Left common carotid artery plus branches (tissue), 1 donor: ENCODE data around the gene RAB33B.

DNA sequence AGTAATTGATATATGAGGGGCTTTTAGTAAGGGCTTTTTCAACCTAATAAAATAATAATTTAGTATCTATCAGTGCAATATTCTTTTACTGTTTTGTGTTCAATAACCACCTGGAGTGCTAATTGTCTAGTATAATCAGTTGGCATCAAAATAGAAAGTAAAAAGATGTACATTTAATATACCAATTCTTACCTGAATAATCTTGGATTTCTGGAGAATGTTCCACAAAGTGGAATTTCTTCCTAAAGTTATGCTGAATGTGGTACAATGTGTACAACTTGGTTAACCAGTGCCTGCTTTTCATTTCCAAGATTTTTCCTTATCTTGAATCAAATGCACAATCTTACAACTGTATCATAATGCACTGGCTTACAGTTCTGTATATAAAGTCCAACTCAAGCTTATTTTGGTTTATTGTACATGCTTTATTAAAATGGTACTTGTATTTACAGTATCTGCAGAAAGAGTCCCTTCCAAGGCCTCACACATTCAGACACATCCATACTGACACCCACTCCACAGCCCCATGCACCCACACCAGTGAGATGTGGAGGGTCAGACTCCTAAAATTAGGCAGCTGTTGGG is 17.8 kb downstream of the PGRMC2 start:
- PRO-cap, result no peak

DNA sequence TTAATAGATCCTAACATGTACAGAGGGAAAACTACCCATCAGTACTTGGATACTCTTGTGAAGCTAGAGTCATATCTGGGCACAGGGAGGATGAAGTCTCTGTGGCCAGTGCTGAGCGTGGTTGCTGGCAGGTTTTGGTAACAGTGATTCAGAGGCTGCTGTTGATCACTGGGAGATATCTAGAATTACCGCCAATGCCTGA is 107.1 kb upstream of the PGRMC2 start:
- PRO-cap, result no peak

- PRO-cap, result no peak
These were observed 166.6 kb upstream of the JADE1 start for GRCh38 chr4:128642891-128643249.

DNA sequence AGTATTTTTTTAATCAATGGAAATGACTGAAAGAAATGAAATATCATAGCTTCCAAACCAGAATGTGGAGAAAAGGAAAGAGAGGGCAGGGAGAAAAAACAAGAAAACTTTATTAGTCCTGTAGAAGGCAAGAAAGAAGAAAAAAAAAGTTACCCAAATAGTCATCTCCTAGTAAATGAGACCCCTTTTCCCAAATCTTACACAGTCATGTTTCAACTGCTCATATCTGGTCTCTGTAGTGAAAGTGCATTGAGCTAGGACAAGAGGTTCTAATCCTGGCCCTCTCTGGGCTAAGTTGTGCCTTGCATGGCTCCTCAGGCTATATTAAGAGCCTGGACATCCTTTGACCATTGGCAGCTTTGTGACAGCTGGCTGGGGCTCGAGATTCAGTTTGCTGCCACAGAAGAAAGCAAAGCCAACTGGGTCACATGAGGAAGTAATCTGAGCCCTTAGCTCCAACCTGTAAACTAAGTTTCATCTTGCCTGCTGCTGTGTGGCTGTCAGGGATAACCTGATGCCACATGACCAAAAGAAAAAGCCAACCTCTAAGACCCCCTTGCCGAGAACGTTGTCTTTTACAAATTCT is 51.9 kb upstream of the JADE1 start:
- PRO-cap, result no peak

DNA sequence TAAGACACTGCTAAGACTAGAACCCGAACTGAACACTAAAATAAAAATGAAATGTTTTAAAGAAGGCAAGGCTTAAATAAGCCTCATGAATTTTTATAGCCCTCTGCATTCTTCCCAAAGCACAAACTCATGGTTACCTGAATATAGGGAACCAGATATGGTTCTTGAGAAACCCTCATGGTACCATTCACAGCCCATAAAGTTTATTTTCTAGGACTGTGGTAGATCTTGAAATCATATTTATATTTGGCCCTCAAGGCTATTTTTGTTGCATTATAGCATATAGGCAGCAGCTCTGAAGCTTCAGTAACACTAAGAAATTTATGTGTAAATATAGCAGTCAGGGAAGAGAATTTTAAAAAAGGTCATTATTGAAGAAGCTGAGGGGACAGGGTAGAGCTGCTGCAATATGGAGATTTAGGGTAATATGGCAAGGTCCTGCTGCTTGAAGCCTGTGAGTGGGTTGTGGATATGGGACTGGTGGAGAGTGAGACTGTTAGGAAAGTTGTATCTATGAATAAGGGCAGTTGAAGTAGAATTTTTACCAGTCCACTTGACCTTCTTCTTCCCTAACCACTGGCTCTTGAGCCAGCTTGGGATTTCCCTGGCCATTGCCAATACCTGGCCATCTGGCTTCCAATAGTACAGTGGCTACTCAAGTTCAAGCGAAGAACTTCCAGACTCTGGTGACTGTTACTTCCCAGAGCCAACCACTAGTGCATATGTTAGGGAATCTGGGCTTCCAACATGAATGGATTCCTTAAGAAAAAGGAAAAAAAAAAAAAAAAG is 63.2 kb downstream of the JADE1 start:
- PRO-cap, result no peak

DNA sequence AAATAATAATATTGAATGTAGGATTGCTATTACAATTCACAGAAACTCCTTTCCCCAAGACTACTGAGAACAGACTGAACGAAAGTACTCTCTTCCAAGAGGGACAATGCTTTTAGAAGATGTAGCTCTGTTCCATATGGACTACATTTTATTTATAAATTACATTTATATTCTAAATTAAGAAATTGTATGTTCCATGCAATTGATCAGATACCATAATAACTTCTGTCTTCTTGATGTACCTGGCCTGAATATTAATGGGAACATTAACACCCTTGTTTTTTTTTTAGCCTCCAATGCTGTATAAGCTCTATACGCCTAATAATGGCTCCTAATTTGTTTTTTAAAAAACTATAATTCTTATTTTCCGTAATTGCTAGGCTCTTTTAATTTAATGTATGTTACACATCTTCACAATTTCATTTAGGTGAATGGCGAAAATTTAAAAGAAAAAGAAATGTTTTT is 266.1 kb downstream of the C4orf33 start:
- PRO-cap, result no peak

GRCh38 chr4:133152477-133153114 is 3.5 kb downstream of the PCDH10 start:
- PRO-cap, result no peak

DNA sequence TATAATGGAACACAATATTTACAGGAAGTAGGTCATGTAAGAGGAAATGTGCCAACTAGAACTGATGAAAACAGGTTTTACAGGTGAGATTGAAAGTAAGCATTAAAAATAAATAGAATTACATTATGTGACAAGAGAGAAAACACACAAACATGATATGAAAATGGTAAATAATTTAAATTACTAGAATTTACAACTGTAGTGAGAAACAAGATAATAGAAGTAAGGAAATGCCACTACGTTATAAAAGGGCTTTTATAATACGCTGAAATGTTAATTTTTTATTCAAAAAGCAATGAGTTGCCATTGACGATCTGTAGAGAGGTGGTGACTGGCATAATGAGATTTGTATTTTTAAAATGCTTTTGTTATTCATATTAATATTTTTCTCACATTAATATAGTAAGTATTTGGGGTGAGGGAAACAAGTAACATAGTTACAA is 315.0 kb downstream of the PABPC4L start:
- PRO-cap, result no peak

DNA sequence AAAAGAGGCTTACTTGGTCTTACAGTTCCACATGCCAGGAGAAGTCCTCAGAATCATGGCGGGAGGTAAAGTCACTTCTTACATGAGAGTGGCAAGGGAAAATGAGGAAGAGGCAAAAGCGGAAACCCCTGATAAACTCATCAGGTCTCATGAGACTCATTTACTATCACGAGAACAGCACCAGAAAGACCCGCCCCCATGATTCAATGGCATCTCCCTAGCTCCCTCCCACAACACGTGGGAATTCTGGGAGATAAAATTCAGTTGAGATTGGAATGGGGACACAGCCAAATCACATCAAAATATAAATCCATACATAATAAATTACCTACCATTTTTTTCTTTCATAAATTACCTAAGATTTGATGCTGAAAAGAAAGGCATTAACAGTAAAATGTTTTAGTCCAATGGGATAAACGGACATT is 611.0 kb downstream of the PCDH18 start:
- PRO-cap, result no peak

- PRO-cap, result no peak
These were observed 172.5 kb downstream of the PCDH18 start for GRCh38 chr4:137359829-137360203.

DNA sequence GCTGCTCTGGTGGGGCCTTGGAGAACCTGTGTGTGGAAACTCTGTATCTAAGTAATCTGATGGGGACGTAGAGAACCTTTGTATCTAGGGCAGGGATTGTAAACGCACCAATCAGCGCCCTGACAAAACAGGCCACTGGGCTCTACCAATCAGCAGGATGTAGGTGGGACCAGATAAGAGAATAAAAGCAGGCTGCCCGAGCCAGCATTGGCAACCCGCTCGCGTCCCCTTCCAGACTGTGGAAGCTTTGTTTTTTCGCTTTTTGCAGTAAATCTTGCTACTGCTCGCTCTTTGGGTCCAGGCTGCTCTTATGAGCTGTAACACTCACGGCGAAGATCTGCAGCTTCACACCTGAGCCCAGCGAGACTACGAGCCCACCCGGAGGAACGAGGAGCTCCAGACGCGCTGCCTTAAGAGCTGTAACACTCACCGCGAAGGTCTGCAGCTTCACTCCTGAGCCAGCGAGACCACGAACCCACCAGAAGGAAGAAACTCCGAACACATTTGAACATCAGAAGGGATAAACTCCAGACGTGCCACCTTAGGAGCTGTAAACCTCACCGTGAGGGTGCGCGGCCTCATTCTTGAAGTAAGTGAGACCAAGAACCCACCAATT is 299.2 kb downstream of the SLC7A11 start:
- PRO-cap, result no peak

DNA sequence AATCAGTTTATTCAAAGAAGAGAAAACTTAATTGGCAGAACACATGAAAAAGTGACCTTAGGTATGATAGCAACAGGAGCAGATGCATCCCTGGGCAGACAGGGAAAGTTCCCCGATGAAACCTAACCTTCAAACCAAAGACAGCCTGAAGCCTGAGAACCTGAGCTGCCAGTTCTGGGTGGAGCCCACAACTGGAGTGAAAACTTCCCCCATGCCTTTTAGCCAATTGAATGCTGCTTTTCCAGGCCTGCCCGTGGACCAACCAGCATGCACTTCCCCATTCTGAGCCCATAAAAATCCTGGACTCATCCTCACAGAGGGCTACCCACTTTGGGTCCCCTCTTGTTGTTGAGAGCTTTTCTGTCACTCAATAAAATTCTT is 13.7 kb upstream of the SLC7A11 start:
- PRO-cap, result no peak

DNA sequence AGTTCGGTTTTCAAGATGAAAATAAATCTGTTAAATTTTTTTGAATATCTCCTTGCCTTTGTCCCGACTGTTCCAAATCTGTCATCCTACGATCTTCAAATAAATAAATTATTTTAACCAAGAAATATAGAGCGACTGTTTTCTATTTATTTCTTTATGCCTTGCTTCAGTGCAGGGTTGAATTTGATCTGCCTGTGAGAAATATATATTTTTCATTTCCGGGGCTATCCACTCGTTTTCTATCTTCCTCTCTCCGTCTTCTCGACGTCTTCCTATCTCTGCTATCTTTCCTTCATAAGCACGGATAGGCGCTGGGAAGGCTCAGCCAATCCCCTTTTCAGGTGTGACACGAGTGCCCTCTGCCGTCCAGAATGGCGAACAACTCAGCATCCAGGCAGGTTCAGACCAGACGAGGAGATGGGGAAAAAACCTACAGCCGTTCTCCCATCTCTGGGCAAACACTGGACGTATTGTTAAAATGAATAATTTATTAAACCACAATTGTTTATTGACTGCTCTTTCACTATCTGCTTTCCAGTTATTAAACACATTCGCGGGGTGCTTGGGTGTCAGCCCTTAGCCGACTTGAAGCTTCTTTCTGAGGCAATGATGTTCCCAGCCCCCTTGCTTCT is 96.5 kb upstream of the NOCT start:
- PRO-cap, result no peak

DNA sequence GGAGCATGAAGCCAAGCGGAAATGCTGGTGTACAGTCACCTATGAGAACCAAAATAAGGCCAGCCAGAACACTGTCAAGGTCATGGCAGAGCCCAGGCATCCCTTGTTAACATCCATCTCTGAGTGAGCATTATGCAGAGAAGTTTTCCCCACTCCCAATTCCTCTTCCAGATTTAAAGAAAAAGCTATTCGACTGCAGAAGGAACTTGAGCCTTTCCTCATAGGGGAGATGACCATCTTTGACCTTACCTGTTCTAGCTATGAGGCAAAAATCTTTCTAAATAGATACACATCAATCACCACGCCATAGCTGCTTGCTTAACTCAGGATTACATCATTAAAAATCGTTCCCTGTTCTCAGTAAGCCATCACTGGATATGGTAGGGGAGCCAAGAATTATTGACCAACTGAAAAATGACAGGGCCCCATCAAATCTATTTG is 75.8 kb upstream of the NOCT start:
- PRO-cap, result no peak

DNA sequence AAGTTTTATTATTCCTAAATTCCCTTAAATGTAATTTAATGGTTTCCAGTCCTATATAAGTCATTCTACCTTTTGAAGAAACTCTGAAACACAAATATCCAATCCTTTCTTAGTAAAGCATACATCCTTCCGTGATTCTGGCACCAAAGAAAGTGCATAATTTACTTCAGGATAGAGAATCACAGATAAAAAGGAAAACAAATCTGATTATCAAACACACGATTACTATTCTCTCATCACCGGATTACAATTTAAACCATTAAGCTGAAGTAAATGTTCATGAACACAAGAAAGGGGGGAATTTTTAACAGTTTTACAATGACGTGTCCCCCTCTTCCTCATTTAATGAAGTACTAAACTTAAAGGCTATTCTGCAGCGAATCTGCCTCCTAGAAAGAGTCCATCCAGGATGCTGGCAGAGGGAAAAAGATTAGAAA is 1.5 kb downstream of the ELF2 start:
- PRO-cap, result no peak

DNA sequence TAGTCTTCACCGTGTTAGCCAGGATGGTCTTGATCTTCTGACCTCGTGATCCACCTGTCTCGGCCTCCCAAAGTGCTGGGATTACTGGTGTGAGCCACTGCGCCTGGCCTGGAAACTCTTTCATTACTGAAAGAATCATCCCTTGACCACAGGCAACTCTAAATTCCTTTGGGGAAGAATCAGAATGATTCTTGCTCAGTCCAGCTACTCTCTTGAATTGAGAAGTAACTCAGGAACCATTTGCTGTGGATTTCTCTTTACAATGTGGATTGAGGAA is 6.0 kb upstream of the MGARP start:
- PRO-cap, result no peak

DNA sequence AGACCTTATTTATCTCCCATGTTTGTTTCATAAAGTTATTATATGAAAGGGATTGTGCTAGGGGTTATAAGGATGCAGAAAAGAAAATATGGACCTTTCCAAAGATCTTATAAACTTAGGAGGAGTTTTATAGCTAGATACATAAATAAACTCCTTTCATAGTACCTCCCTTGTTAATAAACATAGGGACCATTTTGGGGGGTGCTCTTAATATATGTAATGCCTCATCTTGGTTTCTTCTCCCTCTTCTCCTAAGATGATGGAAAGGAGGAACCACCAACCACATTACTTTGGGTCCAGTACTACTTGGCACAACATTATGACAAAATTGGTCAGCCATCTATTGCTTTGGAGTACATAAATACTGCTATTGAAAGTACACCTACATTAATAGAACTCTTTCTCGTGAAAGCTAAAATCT is 54.9 kb upstream of the NDUFC1 start:
- PRO-cap, result no peak

GRCh38 chr4:139409473-139410159 is 44.3 kb upstream of the RAB33B start:
- PRO-cap, result no peak

- PRO-cap, result bidirectional peak, plus-strand start at chr4:139454175, minus-strand start at chr4:139454000
These were observed at the start of gene RAB33B for GRCh38 chr4:139454064-139454253. Gene RAB33B, plus strand, starts transcription at chr4:139454121.

- PRO-cap, result no peak
These were observed 50.6 kb upstream of the SETD7 start for GRCh38 chr4:139606602-139607096.